Iris pigment epithelial cell (primary cell): ENCODE measurements around the gene TMEM256.

- RRBS, result 94% methylated on average over 3 of the region's 11 CpGs
Measured at GRCh38 chr17:7258432-7259631, 3.4 kb downstream of the CLDN7 start.

GRCh38 chr17:7262940-7263767 is 876 bp upstream of the CLDN7 start:
- RRBS, result no CpG with 5 or more reads among the region's 26 CpGs

- RRBS, result 2% methylated on average over 7 of the region's 56 CpGs
Measured at GRCh38 chr17:7296168-7296968, 1.9 kb upstream of the YBX2 start.

GRCh38 chr17:7403840-7404015 is 169 bp downstream of the TMEM256 start:
- RRBS, result no CpG with 5 or more reads among the region's 10 CpGs

GRCh38 chr17:7404016-7404200 is at the start of gene TMEM256:
Gene TMEM256, minus strand, starts transcription at chr17:7404097.
- RRBS, result 3% methylated on average over 11 of the region's 16 CpGs

- RRBS, result no CpG with 5 or more reads among the region's 7 CpGs
Measured at GRCh38 chr17:7404201-7404291, 149 bp upstream of the TMEM256 start.

GRCh38 chr17:7405321-7405665 is 1.4 kb upstream of the TMEM256 start:
- RRBS, result no CpG with 5 or more reads among the region's 28 CpGs

GRCh38 chr17:7419438-7420270 is 470 bp upstream of the SPEM1 start:
- RRBS, result no CpG with 5 or more reads among the region's 10 CpGs

DNA sequence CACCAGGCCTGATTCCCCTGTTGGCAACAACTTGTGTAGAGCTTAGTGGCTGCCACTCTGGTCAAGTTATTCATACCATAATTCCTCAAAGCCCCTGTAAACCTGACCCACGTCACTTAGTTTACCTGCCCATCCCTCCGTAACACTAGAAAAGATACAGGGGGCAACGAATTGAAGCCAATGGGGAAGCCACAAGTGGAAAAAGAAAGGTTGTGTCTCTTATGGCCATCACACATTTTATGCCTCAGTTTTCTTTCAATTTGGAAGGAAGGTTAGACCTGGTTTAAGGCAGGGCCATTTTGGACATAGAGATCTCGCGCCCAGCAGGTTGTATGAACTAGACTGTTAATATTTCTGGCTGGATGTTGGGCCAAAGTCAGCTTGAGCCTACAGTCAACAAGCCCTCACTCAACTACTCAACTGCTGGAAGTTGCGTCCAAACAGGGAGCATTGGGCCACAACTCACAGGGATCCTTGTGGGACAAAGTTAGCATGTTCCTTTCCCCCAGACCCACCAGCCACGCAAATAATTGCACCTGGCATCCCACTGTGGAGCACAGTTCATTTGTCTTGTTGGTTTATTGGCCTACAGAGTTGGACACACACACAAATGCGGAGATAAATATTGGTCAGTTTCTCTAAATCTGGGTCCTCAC is 14.1 kb downstream of the CHRNB1 start:
- RRBS, result no CpG with 5 or more reads among the region's 8 CpGs

DNA sequence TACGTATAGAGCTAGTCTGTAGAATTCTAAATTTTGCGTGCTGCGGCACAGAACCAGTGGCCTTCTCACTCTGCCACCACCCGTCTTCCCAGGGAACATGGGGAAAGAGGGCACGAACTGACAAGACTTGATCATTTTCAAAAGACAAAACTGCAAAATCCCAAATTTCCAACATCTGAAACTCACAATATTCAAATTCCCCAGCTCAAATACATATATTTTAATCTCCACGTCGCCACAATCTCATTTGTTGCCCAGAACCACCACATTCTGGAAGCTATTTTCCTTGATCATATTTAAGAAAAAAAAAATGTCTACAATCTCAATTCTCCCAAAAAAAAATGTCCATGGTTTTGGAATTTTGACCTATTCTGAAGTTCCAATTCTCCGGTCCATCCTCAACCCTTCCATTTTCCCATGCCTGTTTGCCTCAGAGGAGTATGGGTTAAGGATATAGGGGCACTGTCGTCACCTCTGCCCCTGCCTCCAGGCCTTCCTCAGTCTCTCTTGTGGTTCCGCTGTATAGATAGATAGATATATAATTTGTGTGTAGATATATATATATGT is 14.7 kb downstream of the CHRNB1 start:
- RRBS, result no CpG with 5 or more reads among the region's 10 CpGs

GRCh38 chr17:7493168-7493822 is 12.0 kb downstream of the SLC35G6 start:
- RRBS, result no CpG with 5 or more reads among the region's 7 CpGs

- RRBS, result no CpG with 5 or more reads among the region's 4 CpGs
Measured at GRCh38 chr17:7716486-7716736, 1.1 kb upstream of the DNAH2 start.

- RRBS, result 1% methylated on average over 10 of the region's 66 CpGs
Measured at GRCh38 chr17:7841044-7842135, 7.4 kb downstream of the KDM6B start.

DNA sequence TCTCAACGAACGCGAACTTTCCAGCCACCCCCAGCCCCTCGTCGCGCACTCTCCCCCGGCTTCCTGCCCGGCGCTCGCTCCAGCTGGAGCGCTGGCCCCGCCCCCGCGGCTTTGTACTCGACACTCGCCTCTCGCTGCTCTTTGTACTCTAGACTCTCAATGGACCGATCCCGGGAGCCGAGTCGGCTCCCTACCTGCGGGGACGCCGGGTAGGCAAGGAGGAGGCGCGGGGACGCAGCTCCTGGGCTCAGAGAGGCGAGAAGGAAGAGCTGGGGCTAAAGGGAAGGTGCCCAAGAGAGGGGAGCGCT is 9.5 kb downstream of the KDM6B start:
- RRBS, result 0% methylated on average over 10 of the region's 29 CpGs

DNA sequence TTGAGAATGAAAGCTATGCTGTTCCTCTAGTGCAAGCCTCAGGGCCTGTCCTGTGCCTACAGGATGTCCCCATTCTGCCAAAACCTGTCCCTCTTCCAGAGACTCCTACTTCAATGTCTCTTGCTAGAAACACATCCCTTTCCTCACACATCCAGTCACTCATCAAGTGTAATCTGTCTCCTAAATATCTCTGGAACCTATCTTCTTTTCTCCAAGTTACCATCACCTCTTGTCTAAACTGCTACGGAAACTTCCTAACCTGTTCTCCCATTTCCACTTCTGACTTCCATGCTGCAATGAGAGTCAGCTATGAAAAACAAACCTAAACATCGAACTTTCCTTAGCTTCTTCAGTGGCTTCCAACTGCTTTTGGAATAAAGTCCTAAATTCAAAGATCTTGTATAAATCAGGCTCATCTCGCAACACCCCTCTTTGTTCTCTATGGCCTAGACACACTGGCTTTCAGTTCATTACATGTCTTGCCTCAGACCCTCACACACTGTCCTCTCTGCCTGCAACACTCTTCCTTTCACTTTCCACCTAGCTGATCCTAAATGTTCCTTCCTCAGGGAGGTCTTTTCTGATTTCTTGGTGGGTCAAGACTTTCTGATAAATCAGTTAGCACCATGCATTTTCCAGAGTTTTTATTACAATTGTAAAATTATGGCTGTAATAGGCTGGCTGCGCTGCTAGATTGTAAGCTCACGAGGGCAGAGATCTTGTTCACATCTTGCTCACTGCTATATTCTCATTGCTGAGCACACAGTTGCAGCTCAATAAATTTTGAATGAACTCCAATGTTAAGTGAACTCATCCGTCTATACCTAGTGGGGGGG is 3.9 kb downstream of the CYB5D1 start:
- RRBS, result no CpG with 5 or more reads among the region's 6 CpGs

DNA sequence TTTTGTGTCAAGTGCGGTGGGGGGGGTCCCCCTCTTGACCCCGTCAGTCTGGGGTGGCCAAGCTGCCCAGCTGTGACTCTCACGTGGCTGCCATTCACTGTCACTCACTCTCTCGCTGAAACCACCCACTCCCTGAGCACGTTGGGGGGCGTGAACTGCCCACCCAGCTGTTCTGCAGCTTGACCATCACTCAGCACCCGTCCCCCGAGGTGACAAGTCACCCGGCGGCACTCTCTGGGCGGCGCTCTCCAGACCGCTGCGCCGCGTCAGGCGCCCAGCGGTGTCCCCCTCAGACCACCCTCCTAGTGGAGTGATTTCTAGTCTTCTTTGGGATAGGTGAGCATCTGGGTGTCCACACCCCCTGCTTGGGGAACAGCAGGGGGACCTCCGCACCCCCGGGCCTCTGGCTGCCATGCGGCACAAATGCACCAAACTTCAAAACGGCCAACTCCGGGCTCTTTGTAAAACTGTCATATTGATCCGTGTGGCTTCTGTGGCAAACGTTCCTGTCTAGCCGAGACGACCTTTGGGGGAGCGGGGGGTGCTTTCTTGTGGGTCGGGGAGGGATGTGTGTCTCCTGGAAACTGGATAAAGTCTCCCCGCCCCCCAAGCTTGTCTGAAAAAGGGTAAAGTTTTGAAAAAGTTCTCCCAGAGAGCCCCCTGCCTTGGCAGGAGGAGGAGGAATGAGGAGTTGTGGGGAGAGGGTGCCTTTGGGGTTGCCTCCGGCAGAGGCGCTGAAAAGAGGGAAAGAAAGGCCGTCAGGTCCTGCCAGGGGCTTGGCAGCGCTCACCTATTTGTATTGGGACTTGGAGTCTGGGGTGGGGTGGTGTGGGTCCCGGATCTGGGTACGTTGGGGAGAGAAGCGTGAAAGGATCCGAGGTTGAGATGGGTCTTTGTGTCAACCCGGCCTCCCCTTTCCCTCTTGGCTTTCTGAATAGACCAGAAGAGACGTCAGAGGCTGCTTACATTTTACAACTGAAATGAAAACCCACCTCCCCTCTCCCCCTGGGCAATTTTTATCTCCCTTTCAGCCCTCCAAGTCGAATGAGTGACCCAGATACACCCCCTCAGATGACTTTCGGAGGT is 2.2 kb upstream of the CHD3 start:
- RRBS, result 3% methylated on average over 9 of the region's 42 CpGs

- RRBS, result no CpG with 5 or more reads among the region's 5 CpGs
Measured at GRCh38 chr17:7897836-7898134, 9.2 kb downstream of the CHD3 start.

- RRBS, result 2% methylated on average over 27 of the region's 92 CpGs
Measured at GRCh38 chr17:7915151-7916169, 629 bp downstream of the RNF227 start.